ENCODE data around the gene TMEM41B.

DNA sequence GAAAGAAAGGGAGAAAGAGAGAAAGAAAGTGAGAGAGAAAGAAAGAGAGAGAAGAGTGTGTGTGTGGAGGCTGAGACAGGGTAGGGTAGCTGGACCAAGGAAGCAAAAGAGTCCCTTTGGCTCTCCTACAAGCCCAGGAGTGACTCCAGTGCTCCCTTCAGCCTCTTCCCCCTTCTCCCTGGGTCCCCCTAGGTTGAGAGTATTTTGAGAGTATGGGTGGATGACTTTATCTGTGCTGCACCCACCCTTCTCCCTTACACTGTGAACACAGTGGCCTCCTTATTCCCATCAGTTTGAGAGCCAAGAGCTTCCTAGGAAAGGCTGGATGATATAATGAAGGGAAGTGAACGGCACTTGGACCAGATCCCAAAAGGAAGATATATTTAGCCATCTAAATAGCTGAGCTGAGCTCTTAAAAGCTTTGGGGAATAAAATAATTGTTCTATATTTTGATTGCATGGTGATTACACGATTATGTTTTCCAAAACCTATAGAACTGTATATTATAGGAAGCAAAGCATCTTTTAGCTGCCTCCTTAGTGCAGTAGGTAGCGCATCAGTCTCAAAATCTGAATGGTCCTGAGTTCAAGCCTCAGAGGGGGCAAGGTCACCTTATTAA lies 9.7 kb upstream of the DENND5A start:
- PRO-cap: no peak

GRCh38 chr11:9313593-9313969 lies 812 bp downstream of the TMEM41B start:
- PRO-cap: no peak

DNA sequence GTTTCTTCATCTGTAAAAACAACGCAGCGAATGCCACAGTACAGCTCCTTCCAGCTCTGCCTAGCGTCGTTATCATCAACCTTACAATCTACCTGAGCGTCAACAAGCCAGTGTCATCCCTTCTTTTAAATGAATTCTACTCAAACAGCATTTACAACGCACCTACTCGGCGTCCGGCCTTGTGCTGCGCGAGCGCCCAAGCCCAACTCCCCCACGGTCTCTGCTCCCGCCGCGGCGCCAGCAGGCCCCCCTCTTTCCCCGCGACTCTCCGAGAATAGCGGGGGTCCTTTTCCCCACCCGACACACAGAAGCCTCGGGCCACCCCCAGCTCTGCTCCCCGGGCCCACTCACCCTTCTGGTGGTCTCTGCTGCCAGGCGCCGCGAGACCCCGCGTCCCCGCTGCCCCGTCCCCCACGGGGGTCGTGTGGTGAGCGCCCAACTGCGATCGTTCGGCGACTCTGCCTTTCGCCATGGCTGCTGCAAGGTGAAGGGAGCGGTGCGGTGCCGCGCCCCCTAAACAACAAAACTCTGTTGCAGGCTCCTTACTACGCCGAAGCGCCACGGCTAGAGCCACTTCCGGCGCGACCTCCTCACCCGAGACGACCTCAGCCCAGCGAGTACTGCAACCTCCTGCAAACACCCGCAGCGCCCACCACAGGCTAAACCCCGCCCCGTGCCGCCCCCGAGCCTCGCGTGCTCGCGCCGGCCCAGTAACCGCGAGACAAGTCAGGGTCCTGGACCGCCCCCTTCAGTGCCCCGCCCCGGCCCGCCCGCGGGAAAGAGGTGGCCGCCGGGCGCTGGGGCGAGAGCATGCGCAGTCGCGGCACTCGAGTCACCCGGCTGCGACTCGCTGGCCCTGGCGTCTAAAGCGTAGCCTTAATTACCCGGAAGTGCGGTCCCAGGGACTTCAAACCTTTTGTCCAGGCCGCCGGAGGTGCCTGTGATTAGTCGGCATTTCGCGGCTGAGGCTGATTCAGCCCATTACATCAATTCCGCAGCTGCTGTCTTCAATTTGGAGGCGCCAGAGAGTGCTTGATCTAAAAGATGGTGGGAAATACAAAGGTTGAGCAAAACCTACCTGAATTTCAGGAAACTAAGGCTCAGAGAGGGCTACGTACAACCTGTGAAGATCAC lies at the start of gene TMEM41B:
Gene TMEM41B, minus strand, starts transcription at position 624 of the 1,134 bp plus-strand sequence.
- PRO-cap: unidirectional peak, minus-strand start at position 460 of the sequence; bidirectional peak, plus-strand start at position 817 of the sequence, minus-strand start at position 661 of the sequence

DNA sequence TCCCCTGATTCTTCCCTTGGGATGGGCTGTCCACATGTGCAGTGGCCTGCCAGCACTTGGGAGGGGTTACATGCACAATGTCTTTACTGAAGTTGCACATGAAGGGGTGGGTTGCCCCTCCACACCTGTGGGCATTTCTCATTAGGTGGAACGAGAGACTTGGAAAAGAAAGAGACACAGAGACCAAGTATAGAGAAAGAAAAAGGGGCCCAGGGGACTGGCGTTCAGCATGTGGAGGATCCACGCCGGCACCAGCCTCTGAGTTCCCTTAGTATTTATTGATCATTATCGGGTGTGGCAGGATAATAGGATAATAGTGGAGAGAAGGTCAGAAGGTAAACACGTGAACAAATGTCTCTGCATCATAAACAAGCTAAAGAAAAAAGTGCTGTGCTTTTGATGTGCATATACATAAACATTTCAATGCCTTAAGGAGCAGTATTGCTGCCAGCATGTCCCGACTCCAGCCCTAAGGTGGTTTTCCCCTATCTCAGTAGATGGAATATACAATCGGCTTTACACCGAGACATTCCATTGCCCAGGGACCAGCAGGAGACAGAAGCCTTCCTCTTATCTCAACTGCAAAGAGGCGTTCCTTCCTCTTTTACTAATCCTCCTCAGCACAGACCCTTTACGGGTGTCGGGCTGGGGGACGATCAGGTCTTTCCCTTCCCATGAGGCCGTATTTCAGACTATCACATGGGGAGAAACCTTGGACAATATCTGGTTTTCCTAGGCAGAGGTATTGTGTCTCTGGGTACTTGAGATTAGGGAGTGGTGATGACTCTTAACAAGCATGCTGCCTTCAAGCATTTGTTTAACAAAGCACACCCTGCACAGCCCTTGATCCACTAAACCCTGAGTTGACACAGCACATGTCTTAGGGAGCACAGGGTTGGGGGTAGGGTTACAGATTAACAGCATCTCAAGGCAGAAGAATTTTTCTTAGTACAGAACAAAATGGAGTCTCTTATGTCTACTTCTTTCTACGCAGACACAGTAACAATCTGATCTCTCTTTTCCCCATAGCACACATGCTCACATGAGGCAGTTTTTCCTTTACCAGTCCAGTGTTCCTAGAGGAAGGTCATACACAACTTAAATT lies 4.6 kb upstream of the TMEM41B start:
- PRO-cap: no peak

DNA sequence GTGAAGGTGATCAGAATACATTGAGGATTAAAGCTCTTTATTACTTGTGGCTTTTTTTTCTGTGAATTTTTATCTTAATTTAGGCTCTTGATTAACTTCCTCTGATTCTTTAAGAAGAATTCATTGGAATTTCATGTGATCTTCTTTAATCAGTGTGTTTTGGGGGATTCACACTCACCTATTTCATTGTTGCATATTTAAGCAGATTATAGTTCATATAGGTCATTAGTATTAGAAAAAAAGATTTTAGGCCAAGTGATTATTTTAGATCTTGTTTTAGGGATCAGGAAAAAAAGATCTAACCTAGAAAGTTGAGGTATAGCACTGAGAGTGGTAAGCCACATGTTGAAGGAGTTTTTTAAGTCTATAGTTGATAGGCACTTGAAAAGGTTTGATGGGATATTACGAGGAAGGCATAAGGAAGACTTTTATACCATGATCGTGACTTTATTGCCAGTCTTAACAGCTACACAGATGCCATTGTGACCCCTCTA lies 26.0 kb downstream of the IPO7 start:
- PRO-cap: no peak

DNA sequence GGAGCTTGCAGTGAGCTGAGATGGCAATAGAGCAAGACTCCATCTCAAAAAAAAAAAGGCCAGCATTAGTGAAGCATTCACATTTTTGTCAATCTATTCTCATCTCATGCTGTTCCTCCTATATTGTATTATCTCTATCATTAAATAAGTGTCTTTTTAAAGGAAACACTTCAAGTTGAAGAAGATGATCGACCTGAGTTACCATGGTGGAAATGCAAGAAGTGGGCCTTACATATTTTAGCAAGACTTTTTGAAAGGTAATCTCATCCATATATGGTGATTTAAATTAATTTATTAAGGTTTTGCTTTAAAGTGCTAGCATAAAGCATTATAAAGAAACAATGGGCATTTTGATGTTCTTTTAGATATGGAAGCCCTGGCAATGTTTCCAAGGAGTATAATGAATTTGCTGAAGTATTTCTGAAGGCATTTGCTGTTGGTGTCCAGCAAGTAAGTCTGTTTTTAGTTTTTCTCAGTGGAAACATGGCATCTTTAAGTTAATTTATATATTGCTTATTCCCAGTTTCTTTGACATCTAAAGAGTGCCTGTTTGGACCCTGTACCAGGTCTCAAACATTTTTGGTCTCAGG lies 35.9 kb downstream of the IPO7 start:
- PRO-cap: no peak

DNA sequence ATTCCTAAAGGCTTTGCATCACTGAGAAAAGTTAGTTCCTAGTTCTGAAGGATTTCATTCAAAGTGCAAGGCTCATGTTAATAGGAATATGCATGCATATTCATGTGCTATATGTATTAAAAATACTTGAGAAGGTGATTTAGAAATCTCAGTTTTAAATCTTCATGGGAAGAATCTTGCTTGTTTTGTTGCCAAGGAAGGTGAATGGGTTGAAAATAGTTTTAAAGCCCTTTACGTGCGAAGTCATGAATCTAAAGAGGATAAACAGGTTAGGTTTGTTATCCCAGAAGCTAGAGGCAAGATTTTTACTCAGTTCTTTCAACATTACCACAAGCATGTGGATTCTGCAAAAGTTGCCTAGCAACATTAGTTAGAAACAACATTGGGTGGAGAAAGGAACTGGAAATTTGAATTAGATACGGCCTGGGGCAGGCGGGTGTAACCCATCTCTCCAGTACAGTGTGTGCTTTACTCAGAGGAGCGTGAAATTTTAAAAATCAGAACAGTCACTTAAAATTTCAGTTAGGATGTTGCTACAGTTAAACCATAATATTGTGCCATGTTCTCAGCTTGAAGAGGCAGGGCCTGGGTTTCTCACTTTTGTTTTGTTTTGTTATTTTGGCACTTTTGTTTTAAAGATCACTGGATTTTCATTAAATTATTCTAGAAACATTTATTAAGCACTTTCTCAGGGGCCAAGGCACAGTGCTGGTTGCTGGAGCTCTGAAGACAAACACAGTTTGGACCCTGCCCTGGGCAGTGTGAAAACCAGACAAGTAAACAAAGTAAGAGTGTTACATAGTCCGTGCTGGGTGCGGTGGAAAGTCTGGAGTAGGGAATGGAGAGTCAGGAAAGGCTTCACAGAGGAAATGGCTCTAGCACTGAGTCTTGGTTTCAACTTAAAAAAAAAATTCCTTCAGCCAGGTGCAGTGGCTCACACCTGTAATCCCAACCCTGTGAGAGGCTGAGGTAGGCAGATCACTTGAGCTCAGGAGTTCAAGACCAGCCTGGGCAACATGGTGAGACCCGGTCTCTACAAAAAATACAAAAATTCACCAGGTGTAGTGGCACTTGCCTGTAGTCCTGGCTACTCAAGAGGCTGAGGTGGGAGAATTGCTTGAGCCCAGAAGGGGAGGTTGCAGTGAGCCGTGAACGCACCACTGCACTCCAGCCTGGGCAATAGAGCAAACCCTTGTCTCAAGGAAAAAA lies 4.4 kb upstream of the WEE1 start:
- PRO-cap: bidirectional peak, plus-strand start at position 415 of the sequence, minus-strand start at position 298 of the sequence; bidirectional peak, plus-strand start at position 849 of the sequence, minus-strand start at position 737 of the sequence

- PRO-cap: no peak
These were observed 41.6 kb downstream of the WEE1 start for GRCh38 chr11:9615029-9615468.

GRCh38 chr11:9681272-9682266 lies 17.7 kb downstream of the SWAP70 start:
- PRO-cap: no peak

GRCh38 chr11:9703168-9703903 lies 39.5 kb downstream of the SWAP70 start:
- PRO-cap: no peak

GRCh38 chr11:10122593-10123336 lies 171.3 kb downstream of the SBF2 start:
- PRO-cap: no peak

DNA sequence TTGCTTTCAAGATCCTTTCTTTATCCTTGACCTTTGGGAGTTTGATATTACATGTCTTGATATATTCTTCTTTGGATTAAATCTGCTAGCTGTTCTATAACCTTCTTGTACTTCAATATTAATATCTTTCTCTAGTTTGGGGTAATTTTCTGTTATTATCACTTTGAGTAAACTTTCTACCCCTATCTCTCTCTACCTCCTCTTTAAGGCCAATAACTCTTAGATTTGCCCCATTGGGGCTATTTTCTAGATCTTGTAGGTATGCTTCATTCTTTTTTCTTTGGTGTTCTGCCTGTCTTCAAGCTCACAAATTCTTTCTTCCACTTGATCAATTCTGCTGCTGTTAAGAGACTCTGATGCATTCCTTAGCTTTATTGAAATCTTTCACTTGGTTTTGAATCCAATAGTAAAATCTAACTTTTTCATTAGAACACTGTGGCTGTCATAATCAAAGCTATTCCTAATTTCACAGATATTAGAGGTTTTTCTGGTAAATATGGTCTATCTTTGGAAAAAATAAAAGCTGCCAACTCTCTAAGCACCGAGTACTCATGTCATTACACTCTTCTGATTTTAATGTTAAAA lies 113.4 kb downstream of the SBF2 start:
- PRO-cap: no peak

GRCh38 chr11:10209284-10209794 lies 84.7 kb downstream of the SBF2 start:
- PRO-cap: no peak

DNA sequence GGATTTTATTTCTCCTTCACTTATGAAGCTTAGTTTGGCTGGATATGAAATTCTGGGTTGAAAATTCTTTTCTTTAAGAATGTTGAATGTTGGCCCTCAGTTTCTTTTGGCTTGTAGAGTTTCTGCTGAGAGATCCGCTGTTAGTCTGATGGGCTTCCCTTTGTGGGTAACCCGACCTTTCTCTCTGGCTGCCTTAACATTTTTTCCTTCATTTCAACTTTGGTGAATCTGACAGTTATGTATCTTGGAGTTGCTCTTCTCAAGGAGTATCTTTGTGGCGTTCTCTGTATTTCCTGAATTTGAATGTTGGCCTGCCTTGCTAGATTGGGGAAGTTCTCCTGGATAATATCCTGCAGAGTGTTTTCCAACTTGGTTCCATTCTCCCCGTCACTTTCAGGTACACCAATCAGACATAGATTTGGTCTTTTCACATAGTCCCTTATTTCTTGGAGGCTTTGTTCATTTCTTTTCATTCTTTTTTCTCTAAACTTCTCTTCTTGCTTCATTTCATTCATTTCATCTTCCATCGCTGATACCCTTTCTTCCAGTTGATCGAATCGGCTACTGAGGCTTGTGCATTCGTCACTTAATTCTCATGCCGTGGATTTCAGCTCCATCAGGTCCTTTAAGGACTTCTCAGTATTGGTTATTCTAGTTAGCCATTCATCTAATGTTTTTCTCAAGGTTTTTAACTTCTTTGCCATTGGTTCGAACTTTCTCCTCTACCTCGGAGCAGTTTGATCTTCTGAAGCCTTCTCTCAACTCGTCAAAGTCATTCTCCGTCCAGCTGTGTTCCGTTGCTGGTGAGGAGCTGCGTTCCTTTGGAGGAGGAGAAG lies 63.3 kb downstream of the SBF2 start:
- PRO-cap: no peak

GRCh38 chr11:10285629-10285783 lies 8.5 kb downstream of the SBF2 start:
- PRO-cap: no peak

GRCh38 chr11:10289757-10290399 lies 4.1 kb downstream of the SBF2 start:
- PRO-cap: no peak

DNA sequence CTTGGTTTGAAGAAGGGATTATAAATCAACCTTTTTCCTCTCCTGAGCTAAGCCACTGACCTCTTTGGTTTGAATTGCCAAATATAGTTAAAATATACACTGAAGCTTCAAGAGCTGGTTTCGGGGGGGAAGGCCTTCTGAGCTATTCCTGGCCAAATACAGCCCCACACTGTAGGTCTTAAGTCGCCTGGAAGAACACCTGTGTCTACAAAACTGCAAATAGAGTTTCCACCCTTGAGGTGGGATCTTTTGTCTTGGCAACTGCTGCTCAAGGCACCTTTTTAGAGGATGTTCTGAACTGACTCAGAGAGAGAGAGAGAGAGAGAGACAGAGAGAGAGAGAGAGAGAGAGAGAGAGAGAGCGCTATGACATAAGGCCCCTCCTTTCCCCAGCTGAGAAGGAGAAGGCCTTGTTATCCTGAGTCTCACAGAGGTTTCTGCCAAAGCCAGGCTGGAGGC lies 5.5 kb downstream of the ADM start:
- PRO-cap: no peak

DNA sequence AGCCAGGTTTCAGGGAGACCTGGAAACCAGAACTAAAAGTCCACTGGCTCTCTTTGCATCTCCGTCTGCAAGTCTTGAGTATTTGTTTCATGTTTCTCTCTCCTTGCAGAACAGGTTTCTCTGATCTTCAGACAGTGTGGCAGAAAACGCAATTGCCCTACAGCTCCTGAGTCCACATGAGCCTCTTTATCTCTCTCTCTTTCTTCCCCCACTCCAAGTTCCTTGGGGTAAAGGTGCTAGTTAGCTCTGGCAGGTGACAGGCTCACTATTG lies 66.9 kb upstream of the AMPD3 start:
- PRO-cap: no peak

DNA sequence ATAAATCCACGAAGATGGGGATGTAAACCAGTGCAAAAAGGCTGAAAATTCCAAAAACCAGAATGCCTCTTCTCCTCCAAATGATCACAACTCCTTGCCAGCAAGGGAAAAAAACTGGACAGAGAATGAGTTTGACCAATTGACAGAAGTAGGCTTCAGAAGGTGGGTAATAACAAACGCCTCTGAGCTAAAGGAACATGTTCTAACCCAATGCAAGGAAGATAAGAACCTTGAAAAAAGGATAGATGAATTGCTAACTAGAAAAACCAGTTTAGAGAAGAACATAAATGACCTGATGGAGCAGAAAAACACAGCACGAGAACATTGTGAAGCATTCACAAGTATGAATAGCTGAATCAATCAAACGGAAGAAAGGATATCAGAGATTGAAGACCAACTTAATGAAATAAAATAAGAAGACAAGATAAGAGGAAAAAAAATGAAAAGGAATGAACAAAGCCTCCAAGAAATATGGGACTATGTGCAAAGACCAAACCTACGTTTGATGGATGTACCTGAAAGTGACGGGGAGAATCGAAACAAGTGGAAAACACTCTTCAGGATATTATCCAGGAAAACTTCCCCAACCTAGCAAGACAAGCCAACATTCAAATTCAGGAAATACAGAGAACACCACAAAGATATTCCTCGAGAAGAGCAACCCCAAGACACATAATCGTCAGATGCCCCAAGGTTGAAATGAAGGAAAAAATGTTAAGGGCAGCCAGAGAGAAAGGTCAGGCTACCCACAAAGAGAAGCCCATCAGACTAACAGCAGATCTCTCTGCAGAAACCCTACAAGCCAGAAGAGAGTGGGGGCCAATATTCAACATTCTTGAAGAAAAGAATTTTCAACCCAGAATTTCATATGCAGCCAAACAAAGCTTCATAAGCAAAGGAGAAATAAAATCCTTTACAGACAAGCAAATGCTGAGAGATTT lies 12.2 kb downstream of the AMPD3 start:
- PRO-cap: no peak

DNA sequence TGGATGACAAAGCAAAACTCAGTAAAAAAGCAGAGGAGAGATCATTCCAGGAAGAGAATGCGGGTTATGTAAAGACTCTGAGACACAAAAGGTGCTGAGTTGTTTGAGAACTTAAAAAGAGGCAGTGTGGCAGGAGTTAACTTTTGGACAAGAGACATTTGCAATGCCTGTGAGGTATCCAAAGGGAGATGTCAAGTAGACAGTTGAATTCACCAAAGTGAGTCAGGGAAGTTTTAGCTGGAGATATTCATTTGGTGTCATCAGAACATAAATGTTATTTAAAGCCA lies 14.4 kb upstream of the LYVE1 start:
- PRO-cap: no peak